Non-pigmented ciliary epithelial cell (primary cell): ENCODE results near the gene PARVA.

DNA sequence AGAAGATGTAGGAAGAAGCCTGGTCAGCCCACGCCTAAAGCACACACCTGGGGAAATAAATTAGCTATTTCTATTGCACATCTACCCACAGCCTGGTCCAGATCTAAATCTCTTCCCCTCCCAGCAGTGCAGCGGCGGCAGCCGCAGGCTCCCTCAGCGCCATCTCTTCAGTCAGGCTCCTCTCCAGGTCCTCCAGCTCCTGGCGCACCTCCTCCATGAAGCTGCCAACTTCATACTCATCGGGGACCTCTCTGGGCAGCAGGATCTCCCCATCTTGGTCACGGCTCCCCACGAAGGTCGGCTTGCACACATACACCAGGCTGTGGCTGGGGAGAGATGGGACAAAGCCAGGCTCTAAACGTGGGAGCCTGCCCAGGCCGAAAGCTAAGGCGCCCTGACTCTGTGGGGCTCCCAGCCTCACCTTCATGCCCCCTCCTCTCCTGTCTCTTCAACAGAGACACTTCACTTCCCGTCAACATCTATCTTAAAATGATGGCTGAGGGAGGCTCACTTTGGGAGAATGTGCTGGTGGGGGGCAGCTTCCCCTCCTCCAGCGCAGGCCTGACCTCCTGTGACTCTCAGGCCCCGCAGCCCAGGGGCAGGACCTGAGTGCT is 44.0 kb downstream of the DKK3 start:
- RRBS: no CpG with 5 or more reads among the region's 16 CpGs

DNA sequence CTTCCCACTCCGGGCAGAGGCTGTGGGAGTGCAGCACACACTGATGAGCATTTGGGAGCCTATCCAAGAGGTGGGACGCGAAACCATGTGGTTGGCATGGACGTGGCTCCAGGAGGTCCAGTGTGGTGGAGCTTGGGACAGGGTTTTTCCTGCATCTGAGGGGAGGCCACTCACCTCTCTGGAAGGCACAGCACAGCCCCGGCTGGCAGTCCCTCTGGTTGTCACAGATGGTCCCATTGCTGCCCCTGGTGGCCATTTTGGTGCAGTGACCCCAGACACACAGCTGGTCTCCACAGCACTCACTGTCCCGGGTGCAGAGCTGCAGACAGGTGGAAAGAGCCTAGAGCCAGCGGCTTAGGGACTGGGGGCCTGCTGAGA is 41.7 kb downstream of the DKK3 start:
- RRBS: 12% methylated on average over 2 of the region's 7 CpGs

DNA sequence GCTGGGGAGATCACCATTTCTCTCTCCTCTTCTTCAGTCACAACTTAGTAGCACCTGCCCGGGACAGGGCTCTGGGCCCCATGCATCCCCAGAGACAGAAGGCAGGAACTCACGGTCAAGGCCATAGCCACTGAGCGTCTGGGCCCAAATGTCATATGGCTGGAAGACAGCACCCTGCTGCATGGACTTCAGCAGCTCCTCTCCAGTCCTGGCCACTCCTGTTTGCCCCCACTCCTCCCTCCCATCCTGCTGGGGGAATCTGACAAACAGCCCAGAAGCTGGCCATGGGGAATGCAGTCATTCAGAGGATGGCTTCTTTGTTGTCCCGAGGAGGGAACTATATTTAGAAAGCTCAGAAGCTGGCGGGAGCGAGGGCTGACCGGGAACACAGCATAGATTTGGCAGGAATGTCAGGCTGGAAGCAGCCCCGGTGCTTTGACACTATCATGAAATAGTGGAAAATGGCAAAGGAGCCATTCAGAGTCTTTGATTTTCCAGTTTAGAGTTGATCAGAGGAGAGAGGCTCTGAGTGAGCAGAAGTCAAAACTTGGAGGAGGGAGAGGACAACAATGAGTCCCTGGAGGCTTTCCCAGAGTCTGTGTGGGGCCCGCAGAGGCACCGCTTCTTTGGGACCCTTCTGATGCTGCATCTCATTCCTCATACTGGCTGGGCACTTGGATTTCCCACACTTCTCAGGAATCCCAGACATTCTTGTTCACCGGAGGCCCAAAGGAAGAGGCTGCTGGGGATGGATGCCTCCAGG is 34.9 kb downstream of the DKK3 start:
- RRBS: 29% methylated on average over 1 of the region's 11 CpGs

DNA sequence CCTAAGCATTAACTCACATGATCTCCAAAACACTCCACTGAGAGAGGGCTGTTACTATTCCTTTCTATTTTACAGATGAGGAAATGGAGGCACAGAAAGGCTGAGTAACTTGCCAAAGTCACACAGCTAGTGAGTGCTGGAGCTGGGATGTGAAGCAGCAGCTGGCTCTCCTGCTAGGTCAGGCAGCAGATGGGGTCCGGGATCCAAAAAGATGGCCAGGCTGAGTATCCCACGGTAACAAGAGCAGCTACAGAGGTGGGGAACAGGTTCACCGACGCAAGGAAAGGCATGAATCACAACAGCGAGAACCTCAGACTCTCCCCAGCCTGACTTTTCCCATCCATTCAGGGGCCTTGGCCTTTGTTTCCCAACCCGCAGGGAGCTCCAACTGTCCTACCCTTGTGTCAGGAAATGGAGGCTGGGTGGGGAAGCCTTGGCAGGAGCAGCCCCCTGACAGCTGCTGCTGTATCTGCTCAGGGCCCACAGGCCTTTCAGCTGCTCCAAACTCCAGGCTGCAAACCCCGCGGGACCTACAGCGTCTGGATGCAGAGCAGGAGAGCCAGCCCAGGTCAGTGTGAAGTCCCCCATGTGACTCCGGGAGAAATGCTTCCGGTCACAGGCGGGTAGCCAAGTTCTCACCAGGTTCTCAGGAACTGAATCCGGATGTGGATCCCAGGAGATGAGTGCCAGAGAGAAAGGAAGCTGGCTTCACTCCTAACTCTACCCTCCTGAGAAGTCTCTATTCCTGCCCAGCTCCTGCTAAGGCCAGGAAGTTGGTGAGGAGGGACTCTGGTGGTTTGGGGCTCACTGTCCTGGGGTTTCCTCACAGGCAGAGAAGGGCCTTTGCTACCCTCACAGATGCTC is 29.4 kb downstream of the DKK3 start:
- RRBS: no CpG with 5 or more reads among the region's 13 CpGs

GRCh38 chr11:12087081-12087702 is 23.2 kb upstream of the MICAL2 start:
- RRBS: no CpG with 5 or more reads among the region's 6 CpGs

- RRBS: no CpG with 5 or more reads among the region's 24 CpGs
Measured at GRCh38 chr11:12114133-12115370, 4.2 kb downstream of the MICAL2 start.

DNA sequence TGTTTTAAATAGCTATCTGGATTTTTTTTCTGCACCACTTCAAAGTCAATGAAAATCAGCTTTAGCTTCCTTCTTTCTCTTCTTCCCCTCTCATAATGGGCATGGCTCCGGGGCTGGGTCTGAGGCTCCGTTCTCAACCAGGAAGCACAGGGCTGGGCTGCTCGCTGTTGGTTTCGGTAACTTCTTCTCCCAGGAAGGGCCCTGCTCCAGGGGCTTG is 23.8 kb downstream of the MICAL2 start:
- RRBS: no CpG with 5 or more reads among the region's 4 CpGs

DNA sequence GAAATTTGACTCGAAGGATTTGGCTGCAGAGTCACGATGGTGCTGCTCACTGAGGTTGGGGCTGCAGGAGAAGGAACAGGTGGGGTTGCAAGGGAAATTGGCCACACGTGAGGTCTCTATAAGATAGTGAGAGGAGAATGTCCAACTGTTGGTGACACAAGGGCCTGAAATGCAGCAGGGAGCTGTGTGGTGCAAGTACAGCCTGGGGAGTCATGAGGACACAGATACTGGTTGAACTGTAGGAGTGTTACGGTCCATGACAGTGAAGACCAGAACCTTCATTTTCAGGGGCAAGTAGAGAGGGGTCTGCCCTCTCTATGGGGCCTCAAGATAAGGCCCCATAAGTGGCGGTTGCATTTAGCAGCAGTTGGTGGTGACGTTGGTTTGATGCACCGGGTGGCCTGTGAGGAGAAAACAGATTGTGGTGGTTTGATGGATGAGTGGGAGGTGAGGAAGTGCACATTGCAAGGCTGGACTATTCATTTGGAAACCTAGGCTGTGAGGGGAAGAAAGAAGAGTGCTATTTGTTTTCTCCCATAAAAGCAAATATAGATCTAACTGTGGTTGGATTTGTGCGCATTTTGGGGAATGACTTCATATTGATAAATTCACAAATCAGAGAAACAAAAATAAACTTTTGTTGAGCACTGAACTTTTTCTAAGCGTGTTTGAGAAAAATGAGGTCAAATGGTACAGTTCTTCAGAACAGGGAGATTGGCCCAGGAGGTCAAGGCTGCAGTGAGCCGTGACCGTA is 39.4 kb downstream of the MICAL2 start:
- RRBS: no CpG with 5 or more reads among the region's 11 CpGs

DNA sequence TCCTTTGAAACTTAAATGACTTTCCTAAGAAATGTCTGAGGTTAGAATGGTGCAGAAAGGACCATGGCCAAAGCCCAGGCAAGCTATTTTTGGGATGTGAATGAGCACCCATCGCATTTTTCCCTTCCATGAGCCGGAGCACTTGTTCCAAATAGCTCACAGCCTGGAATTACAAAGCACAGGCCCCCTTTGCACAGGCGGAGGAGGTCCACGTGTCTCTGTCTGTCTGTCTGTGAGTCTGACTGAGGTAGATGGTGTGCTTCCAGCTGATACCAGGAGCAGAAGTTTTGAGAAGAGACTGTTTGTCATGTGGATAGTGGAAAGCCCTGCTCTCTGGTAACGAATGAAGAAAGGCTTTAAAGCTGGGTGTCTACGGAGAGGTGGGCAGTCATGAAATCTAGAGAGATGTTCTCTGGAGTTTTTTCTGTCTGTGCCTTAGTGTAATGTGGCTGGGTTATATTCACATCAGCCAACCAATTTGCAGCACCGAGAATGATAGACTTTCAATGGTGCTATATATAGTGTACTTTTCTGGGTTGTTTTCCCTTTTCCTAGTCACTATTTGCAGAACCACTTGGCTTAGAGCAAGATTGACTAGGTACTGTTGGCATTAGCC is 50.9 kb downstream of the MICAL2 start:
- RRBS: no CpG with 5 or more reads among the region's 7 CpGs

GRCh38 chr11:12170917-12171290 is 60.5 kb downstream of the MICAL2 start:
- RRBS: no CpG with 5 or more reads among the region's 5 CpGs

DNA sequence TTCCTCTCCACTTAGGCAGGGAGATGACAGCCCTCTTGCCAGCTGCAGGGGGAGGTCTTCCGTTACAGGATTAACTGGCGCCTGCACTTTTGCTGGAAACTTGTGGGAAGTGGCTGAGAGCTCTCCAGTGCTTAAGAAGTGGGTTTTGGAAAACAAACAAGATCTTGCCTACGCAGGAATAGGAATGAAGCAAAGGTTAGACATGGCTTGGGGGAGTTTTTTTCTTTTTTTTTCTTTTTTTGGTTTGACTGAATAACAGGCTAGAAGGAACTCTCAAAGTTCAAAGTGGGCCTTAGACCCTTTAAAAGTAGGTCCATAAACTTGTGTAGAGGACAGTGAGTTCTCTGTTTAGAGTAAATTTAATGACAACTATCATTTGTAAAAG is 75.6 kb downstream of the MICAL2 start:
- RRBS: no CpG with 5 or more reads among the region's 3 CpGs

- RRBS: no CpG with 5 or more reads among the region's 10 CpGs
Measured at GRCh38 chr11:12212994-12213637, 102.7 kb downstream of the MICAL2 start.

GRCh38 chr11:12229423-12230013 is 119.1 kb downstream of the MICAL2 start:
- RRBS: no CpG with 5 or more reads among the region's 5 CpGs

GRCh38 chr11:12261733-12262684 is 115.4 kb upstream of the PARVA start:
- RRBS: no CpG with 5 or more reads among the region's 24 CpGs

DNA sequence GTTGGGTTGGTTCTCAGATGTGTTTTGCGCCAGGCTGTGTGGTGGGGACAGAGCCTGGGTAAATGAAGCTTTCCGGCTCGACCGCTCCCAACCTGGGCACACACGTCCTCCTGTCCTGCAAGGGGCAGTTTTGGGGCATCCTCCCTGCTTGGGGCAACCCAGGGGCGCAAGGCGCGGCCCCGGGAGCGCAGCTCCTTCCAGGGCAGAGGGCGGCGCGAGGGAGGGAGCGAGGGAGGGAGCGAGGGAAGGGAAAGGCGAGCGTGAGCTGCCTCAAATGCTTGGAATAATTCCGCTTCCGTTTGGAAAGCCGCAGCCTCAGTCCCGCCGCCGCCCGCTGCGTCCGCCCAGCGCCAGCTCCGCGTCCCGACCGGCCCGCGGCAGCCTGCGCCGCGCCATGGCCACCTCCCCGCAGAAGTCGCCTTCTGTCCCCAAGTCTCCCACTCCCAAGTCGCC is at the start of gene PARVA:
Gene PARVA (plus strand): TSS at position 318 of the 453 bp plus-strand sequence.
- RRBS: under 1% methylated on average over 8 of the region's 39 CpGs

- RRBS: 2% methylated on average over 29 of the region's 88 CpGs
Measured at GRCh38 chr11:12377707-12378730, 648 bp downstream of the PARVA start.

DNA sequence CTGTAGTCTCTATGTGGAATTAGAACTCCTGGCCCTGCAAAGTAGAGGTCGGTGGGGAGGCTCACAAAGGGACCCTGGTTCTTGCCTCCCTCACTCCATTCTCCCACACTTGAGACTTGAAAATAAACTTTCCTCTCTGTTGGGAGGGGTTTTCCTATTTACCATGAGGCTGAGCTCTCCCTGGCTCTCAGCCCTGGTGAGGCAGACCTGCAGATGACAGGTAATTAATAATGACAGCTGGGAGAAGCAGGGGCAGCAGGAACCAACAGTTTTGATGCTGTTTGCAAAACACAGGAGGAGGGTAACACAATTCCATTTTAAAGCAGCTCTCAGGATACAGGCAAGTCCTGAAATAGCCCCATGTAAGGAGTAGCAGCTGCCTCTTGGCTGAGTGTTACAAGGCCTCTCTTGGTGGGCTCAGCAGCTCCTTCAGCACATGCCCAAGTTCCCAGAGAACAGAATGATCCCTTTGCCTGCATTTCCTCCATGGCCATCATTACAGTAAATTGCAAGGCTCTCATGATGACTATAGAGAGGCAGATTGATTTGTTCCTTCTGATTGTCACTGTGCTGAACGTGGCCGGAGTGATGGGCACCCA is 13.3 kb downstream of the PARVA start:
- RRBS: no CpG with 5 or more reads among the region's 3 CpGs

DNA sequence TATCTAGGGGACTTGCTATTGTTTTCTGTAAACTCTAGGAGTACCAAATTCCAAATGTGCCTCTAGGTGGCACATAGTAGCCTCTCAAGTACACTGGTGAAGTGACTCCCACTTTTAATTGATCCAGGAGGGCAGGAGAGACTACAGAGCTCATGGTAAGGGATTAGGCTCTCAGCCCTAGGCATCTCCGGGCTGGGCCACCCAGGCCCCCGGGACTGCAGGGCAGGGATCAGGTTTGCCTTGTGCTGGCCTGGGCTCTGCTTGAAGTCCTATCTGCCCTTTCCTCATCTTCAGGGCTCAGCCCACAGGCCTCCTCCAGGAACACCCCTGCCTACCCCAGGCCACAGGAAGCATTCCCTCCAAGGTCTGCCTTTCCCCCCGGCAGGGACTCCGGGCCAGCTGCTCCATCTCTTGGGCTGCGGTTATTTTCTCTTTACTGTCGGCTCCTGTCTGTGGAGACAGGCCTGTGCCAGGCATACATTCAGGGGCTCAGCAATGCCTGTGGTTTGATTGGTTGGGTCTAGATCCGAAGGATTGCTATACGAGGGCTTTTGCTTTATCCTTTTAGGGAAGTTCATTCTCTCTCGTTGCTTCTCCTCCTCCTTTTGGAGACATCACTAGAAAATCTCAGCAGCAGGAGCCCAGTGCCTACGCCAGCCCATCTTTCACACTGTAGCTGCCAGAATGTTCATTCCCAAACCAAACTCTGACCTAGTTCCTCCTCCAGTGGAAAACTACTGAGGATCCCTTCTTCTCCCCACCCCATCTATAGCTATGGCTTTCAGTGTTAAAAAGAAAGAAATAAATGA is 32.8 kb downstream of the PARVA start:
- RRBS: no CpG with 5 or more reads among the region's 10 CpGs

- RRBS: no CpG with 5 or more reads among the region's 1 CpG
Measured at GRCh38 chr11:12477684-12478087, 100.3 kb downstream of the PARVA start.

DNA sequence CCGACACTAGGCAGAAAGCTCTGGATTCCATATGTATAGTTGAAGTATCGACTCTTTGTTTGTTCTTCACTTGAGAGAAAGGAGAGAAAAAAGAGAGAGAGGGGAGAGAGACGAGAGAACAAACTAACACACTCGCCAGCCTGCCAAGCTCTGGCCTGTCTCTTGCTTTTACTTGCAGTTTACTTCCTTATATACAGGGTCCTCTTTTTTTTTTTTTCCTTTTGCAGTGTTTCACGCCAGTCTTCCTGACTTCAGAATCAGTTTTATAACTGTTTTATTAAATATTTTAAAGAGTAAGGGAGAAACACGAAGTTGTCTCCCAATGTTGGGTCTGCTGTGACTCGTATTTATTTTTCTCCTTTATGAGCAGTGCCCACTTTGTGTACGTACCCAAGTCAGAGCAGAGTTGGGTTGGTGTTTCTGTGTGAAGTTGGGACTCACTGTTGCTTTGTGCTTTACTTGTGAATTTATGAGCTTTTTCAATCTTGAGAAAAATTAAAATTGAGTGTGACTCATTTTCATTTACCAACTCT is 20.0 kb downstream of the TEAD1 start:
- RRBS: no CpG with 5 or more reads among the region's 8 CpGs